ENCODE data around the genes LRRK1 and OR4F6.

DNA sequence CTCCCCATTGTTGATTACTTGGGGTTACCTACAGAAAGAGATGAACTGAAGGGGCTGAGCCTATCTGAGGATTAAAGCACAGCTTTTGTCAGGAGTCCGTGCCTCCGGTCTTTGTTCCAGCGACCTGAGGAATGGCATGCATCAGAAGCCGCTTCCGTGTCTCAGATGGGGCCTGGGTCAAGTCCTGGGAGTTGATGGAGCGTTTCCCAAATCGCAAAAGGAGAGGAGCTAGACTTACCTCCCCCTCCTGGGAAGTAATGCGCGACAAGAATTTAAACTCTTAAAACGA lies 1.0 kb upstream of the ALDH1A3 start:
- PRO-cap, result no peak

- PRO-cap, result no peak
Measured at GRCh38 chr15:100886716-100887066, 7.1 kb downstream of the ALDH1A3 start.

- PRO-cap, result bidirectional peak, plus-strand start at chr15:100919357, minus-strand start at chr15:100919307
Measured at GRCh38 chr15:100918757-100919656, at the start of gene LRRK1. TSS of gene LRRK1 (plus strand) at chr15:100919357.

- PRO-cap, result no peak
Measured at GRCh38 chr15:101020862-101021420, 101.8 kb downstream of the LRRK1 start.

DNA sequence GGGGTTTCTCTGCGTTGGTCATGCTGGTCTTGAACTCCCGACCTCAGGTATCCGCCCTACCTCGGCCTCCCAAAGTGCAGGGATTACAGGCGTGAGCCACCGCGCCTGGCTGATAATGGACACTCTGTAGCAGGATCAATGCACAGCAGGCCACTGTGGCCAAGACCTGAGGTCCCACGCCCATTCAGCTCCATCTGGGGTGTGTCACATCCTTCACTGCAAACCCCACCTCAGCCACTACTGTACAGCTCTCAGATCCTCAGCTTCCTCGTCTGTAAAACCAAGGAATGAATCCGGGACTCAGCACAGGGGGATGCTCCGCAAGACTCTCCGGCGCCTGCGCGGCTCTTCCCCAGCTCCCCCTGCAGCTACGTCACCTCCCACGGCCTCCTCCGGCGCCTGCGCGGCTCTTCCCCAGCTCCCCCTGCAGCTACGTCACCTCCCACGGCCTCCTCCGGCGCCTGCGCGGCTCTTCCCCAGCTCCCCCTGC lies 166.0 kb downstream of the CHSY1 start:
- PRO-cap, result no peak

GRCh38 chr15:101198732-101199244 lies 53.1 kb downstream of the CHSY1 start:
- PRO-cap, result no peak

DNA sequence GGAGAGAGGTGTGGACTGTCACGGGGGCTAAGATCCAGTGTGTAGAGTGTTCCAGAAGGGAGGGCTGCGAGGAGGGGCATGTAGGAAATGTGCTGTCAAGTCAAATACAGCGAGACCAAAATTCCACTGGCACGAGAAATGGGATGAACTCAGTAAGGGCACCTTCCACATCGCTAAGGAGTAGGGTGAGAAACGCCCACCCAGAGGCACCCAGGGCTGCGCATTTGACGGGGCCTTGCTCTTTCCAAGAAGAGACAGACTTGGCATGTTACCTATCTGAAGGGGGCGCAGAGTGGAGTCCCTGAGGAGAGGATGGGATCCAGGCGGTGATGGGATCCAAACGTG lies 7.8 kb downstream of the SELENOS start:
- PRO-cap, result unidirectional peak, minus-strand start at position 178 of the sequence

DNA sequence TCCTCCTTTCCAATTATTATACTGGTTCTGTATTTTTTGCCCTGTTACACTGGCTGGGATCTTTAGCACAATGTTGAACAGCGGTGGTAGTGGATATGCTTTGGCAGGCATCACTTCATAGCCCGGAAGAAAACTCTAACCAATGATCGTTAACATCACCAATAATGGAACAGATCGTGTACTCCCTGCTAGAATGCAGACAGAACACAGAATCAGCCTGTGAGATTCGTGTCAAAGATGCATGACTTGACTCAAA lies 4.1 kb upstream of the SNRPA1 start:
- PRO-cap, result unidirectional peak, minus-strand start at position 128 of the sequence

DNA sequence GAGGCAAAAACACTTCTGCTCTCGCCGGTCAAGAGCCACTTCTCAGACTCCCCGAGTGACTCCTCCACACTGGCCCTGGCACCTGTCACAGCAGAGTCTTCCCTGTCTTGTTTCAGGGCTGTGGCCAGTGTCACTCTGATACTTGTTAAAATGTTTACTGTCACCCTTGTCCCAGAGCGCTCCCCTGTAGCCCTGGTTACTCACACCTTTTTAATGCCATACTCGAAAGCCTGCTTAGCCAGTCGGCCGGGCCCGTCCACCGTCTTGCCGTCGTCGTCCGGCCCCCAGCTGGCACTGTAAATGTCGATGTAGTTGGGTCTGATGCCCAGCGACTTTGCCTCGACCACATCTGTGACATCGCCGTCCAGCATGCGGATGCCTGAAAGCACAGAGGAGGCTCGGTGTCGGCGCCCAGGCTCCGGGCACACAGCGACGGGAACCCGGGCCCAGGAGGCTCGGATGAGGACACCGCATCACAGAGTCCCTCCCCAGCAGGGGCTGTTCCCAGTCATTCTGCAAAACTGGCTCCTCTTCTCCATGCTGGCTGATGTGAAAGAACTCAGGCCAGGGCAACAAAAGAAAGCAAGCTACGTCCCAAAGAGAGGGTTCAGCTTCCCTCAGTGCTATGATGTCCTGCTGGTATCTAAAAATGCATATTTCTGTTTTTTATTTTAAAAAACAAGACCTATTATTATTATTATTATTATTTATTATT lies 91.2 kb downstream of the PCSK6 start:
- PRO-cap, result no peak

GRCh38 chr15:101408056-101408624 lies 81.4 kb downstream of the PCSK6 start:
- PRO-cap, result unidirectional peak, minus-strand start at chr15:101408332

DNA sequence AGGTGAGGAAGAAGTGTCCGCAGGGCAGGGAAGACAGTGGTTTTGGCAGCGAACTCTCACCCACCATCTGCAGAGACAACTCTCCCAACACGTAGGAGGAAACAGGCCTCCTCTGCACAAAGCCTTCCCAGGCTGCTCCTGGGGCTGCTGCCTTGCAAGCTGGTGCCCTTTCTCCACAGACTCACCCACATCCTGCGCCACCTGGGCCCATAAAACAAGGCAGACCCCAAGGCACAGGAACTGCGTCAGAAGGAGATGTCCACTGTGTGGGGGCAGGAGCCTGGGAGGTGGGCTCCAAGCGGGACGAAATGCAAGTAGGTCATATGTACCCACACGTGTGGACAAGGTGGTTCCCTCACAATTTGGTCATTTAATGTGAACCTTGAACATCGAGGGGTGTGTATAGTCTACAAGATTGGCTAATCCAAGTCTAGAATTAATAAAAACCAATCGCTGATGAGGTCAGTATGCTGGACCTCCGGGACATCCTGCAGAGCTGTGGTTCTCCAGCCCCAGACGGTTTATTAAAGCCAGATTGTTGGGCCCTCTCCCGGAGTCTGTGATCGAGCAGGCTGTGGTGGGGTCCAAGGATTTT lies 25.4 kb downstream of the PCSK6 start:
- PRO-cap, result bidirectional peak, plus-strand start at position 468 of the sequence, minus-strand start at position 343 of the sequence

GRCh38 chr15:101486362-101487075 lies 3.0 kb downstream of the PCSK6 start:
- PRO-cap, result no peak

GRCh38 chr15:101501123-101501552 lies 11.6 kb upstream of the PCSK6 start:
- PRO-cap, result bidirectional peak, plus-strand start at chr15:101501414, minus-strand start at chr15:101501297

DNA sequence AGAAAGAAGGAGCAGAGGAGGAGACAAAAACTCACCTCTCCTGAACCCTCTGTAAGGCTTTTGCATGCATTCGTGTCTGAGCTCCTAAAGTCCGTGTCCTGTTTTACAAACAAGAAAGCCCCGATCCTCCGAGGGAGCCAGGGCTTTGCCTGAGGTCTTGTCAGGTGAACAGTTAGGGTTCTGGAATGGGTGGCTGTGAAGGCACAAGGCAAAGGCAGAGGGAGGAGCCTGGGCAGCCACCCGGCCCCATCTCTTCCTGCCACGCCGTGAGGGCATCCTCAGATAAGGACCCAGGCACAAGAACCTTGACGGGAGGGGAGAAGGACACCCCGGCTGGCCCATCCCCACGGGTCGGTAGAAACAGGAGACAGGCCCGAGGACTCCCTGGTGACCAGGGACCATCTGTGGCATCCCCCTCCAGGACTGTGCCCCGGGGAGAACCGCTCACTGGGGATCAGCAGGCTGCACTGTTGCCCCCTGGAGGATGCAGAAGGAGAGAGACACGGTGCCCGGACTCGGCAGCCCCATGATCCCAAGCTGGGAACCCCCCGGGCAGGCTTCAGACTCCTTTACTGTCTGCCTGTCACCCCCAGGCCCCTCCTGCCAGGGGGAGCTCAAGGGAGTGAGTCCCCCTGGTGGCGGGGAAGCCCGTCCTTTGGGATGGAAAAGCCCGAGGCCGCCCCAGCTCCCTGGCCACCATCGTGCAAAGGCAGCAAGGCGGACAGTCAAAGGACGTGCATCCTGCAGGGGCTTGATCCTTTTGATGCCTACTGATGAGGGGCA lies 12.3 kb upstream of the PCSK6 start:
- PRO-cap, result no peak

DNA sequence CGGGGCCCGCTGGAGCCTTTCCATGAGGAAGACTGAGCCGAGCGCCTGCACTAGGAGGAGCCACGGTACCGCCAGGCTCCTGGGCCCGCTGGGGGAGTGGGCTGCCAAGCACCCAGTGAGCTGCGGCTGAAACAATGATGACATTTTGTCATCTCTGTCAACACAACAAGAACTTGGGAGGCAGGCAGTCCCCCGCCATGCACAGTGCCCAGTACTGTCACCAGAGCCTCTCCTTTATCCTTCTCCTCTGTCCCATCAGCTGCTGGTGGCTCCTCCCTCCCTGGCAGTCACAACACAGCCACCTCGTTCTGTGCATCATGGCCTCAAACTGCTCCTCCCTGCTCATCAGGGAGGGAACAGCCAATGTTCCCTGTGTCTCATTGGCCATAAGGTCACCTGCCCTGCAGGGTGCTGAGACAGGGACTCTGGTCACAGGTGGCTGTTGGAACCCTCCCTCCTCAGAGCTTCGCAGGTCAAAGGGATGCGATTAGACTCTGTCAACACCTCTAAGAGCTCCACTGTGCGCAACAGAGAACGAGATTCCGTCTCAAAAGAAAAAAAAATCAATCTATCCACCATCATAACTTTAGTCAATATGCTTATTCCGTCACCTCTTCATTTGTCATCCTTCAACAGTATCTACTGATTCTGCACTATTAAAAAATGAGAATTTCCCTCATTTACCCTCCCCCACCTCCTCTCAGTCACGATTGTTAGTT lies 34.2 kb upstream of the PCSK6 start:
- PRO-cap, result no peak

DNA sequence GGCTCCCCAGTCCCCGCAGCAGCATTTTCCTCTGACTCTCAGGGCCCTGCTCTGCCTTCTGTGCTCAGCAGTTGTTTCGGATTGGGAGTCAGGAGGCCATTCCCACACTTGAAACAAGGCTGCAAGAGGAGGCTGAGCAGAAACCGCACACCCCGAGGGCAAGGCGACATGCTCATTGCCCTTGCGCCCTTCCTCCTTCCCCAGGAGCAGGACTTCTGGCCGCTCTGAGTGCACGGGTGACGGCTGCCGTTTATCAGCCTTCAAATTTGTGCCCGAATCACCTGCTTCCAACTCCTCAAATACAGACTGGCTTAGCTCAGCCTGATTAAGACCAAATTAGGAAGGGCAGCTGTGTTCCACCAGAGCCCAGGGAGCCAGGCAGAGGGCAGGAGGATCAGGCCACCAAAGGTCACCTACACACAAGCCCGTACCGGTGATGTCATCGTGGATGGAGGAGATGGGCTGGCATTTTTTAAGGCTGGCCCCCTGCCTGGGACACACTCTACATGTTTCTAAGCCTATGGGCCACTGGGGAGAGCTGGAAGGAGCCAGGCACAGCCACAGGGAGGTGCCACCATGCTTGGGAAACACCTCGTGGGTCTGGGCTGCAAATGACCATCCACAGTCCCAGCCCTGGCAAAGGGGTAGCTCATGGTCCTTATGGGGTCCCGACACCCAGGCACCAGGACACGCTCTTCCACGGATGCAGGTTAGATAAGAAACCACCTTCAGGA lies 38.0 kb downstream of the TM2D3 start:
- PRO-cap, result no peak

- PRO-cap, result no peak
Measured at GRCh38 chr15:101803281-101803669, at the start of gene OR4F6. TSS of gene OR4F6 (plus strand) at chr15:101803509.